ENCODE measurements around a stretch of chr6.

DNA sequence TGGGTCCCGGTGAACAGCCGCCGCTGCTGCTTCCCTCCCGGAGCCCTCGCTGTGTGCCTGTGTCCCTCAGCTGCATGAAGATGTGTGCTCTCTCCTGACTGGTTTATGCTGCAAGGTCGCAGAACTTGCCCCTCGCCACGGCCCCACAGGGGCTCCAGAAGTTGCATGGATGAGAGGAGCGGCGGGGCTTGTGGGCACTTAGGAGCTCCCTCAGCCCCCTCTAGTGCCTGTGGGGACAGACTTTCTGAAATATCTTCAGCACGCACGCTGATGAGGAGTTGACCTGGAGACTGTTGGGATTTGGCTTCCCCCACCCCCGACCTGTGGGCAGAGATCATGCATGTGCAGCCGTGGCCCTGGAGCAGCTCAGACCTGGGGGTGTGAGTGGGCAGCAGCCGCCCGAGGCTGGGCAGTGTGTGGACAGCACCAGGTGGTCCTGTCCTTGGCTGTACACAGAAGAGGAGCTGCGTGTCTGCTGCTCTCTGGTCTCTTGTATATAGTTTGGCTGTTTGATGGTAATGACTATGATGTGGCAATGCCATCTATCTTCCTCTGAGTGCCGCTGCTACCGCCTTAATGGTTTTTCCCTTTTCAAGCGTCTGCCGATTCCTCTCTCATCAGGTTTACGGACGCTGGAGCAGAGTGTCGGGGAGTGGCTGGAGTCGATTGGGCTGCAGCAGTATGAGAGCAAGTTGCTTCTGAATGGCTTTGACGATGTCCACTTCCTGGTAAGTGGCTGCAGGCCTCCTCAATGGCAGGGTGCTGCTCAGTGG lies 81.4 kb downstream of the TCP11 start:
- RRBS: 98% methylated on average over 1 of the region's 26 CpGs

DNA sequence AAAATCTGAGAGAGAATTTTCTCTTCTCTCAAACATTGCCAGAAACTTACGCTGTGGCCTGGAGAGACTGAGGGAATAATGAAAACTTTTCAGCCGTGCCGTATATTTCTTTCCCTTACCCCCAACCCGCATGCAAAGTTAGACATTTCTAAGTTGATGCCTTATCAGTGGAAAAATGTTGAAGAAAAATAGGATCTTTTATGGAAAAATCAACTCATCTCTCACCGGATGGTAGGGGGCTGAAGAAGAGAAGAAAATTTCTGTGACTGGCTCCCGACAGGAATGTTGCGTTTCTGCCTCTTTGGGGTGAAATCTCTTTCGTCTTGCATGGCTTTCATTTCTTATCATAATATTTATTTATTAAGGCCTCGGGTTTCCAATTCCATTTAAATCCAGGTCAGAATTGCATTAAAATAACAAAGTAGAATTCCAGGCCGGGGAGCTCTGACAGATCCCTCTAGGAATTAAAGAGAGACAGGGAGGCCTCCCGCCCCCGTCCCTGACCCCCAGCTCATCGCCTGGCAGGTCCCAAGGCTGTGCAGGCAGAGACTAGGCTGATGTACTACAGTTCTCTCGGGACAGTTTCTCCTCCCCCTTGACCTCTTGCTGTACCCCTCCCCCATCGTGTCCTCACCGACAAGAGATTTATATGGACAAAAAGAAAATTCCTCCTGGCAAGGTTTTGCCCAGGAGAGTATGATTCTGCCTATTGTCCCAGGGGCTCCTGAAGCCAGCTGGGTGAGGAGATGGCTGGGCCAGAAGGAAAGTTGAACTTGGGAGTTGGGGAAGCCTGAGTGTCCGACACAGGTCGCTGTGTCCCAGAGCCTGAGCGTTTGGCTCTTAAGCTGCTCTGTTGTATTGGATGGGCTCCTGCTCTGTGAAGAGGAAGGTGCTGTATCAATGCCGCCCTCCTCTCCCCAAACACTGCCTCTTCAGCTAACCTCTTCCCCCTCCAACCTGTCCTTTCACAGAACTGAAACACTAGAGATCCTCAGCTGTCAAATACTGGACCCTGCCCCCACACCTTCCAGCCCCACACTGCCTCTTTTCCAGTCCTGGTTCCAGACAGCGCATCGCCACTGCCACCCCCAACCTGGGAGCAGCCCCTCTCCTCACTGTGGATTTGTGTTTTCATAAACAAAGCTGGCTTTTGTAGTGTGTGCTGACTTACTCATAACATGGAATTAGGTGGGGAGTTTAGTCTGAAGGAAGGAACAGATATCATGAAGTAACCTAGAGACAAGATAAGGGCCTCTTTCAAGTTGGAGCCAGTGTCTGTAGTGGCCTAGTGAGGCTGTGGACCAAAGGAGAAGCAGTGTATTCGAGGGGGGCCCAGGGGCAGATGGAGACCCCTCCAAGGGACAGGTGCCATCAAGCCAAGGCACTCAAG lies 1.6 kb downstream of the SCUBE3 start:
- RRBS: no CpG with 5 or more reads among the region's 23 CpGs

- RRBS: no CpG with 5 or more reads among the region's 3 CpGs
Measured at GRCh38 chr6:35260577-35261161, 1.1 kb downstream of the ZNF76 start.

- RRBS: no CpG with 5 or more reads among the region's 2 CpGs
Measured at GRCh38 chr6:35358451-35358747, 16.0 kb downstream of the PPARD start.

- RRBS: no CpG with 5 or more reads among the region's 6 CpGs
Measured at GRCh38 chr6:35359912-35360807, 17.8 kb downstream of the PPARD start.

GRCh38 chr6:35370052-35371014 lies 28.0 kb downstream of the PPARD start:
- RRBS: no CpG with 5 or more reads among the region's 11 CpGs

DNA sequence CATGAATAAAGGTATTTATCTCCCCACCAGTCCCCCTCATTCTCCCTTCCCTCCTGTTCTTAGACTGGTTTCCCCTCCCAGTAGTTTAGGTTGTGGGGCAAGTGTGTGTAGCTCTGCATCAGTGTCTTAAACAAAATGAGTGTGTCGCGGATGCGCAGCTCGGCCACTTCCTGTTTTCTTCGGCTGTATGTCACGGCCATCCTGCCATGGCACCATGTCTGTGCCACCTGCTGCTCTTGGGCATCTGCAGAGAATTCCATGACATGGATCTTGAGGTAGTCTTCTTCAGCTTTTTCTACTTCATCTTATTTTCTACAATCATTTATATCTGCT lies 51.7 kb downstream of the PPARD start:
- RRBS: no CpG with 5 or more reads among the region's 6 CpGs

DNA sequence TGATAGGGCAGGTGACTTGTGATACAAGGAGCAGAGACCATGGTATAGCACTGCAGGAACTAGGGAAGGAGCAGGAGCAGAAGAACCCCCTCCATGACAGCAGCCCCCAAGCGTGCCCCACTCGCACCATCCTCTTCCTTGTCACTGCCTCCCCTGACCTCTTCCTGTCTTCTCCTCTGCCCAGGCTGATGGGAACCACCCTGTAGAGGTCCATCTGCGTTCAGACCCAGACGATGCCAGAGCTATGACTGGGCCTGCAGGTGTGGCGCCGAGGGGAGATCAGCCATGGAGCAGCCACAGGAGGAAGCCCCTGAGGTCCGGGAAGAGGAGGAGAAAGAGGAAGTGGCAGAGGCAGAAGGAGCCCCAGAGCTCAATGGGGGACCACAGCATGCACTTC lies 41.3 kb upstream of the FANCE start:
- RRBS: no CpG with 5 or more reads among the region's 7 CpGs

DNA sequence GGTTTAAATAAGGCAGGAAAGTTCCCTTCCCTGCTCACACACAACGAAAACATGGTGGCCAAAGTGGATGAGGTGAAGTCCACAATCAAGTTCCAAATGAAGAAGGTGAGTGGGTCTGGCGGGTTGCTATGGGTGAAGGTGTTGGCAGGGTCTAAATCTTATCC lies 1.9 kb downstream of the RPL10A start:
- RRBS: no CpG with 5 or more reads among the region's 2 CpGs

GRCh38 chr6:35571399-35572534 lies 59.1 kb upstream of the TULP1 start:
- RRBS: no CpG with 5 or more reads among the region's 9 CpGs

GRCh38 chr6:35600461-35600858 lies 87.8 kb upstream of the TULP1 start:
- RRBS: no CpG with 5 or more reads among the region's 1 CpG

- RRBS: no CpG with 5 or more reads among the region's 8 CpGs
Measured at GRCh38 chr6:35610742-35611831, 77.6 kb downstream of the FKBP5 start.

GRCh38 chr6:35726808-35727942 lies 9.7 kb upstream of the ARMC12 start:
- RRBS: 3% methylated on average over 6 of the region's 34 CpGs

GRCh38 chr6:35731419-35731880 lies 5.4 kb upstream of the ARMC12 start:
- RRBS: under 1% methylated on average over 9 of the region's 34 CpGs

DNA sequence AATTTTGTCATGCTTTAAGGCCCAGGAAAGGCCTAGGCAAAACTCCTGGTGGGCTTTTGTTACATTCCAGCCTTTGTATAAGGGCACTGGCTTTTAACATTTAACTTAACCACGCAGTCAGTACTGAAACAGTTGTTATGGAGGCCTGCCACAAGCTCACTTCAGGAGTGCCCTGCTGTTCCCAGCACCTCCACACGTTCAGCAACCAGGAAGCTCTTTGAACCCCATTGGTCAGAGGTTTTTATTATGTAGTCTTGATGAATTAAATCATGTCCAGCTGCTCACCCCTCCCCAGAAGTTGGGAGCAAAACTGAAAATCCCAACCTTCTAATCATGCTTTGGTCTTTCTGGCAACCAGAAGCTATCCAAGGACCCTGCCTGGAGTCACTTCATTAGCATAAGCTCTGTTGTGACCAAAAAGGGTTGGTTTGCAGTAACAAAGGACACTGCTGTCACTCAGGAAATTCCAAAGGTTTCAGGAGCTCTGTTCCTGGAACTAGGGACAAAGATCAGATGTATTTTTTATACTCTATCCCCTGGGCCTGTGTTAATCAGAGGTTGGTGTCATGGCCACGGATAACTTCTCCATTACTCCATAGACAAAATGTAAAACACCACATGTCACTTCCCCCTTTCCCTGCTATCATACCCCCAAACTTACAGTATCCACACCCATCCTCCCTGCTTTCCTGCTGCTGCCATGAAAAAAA lies 2.9 kb downstream of the ARMC12 start:
- RRBS: no CpG with 5 or more reads among the region's 3 CpGs

DNA sequence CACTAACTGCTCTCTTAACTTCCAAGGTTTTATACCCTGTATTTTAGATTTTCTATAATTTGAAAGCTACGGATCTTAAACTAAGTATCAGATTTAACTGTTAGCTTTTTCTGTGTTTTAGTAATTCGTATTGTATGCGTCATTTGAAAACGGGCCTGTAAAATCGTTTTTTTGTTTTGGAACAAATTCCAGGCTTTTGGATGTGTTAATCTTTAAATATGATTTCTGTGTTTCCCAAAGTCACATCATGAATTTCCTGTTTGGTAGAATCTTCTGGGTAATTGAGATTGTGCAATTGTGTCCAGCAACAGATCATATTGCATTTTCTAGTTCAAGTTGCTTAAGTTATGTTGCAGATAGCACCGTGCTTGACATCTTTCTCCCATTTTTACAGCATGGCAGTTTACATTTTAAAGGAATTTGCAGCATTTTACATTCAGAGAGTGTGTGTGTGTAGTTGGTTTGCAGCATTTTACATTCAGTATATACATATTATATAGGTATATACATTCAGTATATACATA lies 1.9 kb downstream of the MAPK14 start:
- RRBS: no CpG with 5 or more reads among the region's 6 CpGs

- RRBS: no CpG with 5 or more reads among the region's 2 CpGs
Measured at GRCh38 chr6:36085133-36085594, 45.1 kb upstream of the MAPK13 start.

DNA sequence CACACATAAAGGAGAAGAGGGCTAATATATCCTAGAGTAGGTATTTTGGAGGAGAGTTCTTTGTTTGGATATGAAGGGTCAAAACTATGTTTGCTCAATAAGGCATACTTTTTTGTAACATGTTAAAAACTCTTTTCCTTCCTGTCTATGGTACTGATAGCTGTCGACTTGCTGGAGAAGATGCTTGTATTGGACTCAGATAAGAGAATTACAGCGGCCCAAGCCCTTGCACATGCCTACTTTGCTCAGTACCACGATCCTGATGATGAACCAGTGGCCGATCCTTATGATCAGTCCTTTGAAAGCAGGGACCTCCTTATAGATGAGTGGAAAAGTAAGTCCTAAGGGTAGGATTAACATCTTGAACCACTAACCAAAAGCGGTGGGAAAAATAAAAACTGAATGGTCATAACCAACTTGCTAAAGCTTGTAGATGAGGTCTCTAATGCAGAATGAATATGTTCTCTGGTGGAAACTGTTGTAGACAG lies 23.0 kb upstream of the MAPK13 start:
- RRBS: no CpG with 5 or more reads among the region's 5 CpGs

DNA sequence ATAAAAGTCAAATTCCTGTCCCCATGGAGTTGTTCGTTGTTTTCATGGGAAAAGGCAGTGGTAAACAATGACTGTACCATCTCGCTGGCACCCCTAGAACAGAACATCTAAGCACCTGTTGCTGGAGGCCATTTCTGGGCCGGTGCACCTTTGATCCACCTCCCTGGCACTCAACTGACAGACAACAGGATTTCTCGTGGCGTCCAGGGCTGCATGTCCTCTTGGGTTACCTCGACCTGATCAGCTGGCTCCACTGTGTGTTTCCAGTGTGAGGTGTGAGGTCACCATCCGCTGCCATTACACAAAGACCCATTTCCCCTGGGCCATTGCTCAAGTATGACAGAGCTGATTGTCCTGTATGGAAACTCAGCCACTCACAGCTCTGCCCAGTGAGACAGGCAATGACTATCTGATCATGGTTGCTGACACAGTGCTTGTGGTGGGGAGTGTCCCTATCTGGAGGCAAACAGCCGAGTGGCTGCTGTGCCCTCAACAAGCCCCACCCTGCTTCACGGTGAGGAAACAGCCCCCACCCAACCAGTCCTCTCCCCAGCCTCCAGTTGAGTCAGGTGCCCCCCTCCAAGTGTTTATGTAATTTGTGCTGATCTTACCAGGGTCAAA lies 11.9 kb upstream of the MAPK13 start:
- RRBS: no CpG with 5 or more reads among the region's 9 CpGs

GRCh38 chr6:36120171-36120869 lies 10.0 kb upstream of the MAPK13 start:
- RRBS: 95% methylated on average over 4 of the region's 14 CpGs